ENCODE data around the genes GPR119, ARHGAP36 and MBNL3.

DNA sequence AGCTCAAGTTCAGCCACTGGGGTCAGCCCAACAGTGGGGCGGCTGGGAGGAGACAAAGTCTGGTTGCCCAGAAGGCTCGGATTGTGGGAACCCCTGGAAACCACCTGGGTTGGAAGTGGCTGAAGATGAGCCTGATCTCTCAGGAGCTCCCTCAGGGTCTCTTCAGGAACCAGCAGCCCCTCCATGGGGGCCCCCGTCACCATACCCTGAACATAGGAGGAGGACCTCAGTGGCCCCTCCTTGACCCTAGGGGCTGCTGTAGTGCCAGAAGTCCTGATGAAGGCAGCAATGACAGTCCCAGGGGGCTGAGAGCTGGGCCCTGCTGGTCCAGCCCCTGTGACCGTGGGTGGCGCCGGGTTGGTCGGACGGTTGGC is 43.4 kb downstream of the ELF4 start:
- RRBS = no CpG with 5 or more reads among the region's 8 CpGs

GRCh38 chrX:130095324-130096116 is 14.8 kb downstream of the ELF4 start:
- RRBS = no CpG with 5 or more reads among the region's 6 CpGs

DNA sequence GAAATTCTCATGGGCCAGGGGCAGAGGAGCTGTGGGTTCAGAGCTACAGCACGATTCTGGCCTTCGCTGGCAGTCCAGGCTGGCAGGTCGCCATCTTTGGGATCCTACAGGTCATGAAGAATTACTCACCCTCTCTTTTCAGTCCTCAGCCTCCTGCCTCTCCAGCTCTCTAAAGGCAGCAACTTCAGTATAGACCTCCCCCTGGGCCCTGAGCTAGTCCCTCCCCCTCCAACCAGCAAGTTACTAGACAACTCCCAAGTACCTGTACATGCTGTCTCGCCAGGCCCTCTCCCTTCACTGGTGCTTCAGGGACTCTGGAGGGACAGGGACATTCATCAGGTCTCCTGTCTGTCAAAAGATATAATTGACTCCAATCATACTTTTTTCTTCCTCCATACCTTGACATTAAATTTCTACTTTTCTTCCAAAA is at the start of gene GPR119:
Gene GPR119, minus strand, starts transcription at position 177 of the 430 bp plus-strand sequence.
- RRBS = no CpG with 5 or more reads among the region's 4 CpGs

DNA sequence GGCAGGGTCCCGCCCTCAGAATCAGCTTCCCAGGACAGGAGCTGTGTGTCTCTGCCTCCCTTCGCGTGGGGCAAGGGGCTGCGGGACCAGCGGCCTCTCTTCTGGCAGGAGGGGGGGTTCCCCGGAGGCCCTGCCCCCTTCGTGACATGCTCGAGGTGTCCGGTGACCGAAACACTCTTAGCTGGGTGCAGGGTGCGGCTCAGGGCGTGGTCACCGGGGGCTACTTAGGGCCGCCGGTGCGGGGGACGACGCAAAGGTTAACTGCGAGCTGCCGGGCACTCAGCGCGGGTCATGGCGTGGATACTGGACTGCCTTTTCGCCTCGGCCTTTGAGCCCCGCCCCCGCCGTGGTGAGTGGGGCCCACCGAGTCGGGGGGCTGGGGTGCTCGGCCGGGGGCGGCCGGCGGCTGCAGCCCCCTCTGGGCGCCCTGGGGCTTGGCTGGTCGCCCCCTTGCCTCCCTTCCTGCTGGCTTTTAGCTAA is at the start of gene ARHGAP36:
Gene ARHGAP36, plus strand, starts transcription at position 251 of the 480 bp plus-strand sequence.
- RRBS = 13% methylated on average over 17 of the region's 37 CpGs

GRCh38 chrX:132023424-132024614 is 717 bp downstream of the STK26 start:
- RRBS = 2% methylated on average over 23 of the region's 55 CpGs

DNA sequence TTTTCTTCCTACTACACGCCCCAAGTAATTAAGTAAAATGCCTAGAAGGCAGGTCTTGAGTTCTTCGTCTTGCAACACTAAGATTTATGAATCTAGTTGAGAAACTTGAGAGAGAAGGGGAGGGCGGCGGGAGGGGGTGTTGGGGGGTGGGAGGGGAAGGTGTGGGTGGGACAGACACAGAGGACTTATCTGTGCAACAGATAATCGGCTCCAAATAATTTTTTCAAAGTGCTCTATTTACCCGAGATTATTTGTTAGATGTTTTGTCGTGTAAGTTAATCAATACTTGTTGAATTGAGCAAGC is 2.9 kb downstream of the RAP2C start:
- RRBS = no CpG with 5 or more reads among the region's 7 CpGs

DNA sequence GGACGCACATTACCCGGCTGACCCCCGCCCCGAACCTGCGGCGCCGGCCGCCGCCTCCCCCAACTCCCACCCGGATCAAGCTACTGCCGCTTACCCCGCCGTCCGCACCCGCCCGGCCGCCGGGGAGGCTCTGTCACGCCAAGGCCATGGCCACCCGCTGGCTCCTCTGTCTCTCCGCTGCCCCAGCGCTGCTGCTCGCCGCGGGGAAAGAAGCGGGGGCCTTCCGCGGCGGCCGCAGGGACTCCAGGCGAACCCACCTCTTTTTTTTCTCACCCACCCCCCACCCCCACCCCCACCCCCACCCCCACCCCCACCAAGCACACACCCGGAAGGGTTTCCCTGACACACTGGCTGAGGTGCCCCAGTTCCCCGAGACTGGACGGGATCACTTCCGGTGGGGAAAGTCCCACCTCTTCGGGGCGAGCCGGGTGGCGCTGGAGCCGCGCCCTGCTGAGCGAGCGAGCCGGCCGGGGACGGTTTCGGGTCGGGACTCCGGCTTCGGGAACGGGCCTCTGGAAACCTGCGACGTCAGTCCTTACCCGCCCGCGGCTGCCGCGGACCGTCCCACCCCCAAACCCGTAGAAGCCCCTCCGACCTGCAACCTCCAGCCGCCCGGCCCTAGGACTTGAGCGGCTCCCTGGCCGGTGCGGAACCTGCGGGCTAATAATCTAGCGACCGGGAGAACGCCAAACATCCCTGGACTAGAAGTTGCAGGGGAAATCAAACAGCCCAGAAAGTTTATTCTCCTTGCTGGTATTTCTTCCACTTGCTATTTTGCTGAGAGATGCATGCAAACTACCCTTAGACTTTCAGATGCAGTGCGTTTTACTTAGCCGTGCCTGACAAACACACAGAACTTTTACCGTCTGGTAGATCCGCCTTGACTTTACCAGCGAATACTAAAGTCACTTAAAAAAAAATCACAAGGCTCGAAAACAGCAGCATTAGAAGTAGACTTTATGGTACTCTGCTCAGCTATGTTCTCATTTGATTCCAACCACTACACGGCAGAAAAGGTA is 1.1 kb downstream of the RAP2C start:
- RRBS = 3% methylated on average over 23 of the region's 77 CpGs

GRCh38 chrX:132480214-132481375 is 8.2 kb downstream of the MBNL3 start:
- RRBS = no CpG with 5 or more reads among the region's 10 CpGs

DNA sequence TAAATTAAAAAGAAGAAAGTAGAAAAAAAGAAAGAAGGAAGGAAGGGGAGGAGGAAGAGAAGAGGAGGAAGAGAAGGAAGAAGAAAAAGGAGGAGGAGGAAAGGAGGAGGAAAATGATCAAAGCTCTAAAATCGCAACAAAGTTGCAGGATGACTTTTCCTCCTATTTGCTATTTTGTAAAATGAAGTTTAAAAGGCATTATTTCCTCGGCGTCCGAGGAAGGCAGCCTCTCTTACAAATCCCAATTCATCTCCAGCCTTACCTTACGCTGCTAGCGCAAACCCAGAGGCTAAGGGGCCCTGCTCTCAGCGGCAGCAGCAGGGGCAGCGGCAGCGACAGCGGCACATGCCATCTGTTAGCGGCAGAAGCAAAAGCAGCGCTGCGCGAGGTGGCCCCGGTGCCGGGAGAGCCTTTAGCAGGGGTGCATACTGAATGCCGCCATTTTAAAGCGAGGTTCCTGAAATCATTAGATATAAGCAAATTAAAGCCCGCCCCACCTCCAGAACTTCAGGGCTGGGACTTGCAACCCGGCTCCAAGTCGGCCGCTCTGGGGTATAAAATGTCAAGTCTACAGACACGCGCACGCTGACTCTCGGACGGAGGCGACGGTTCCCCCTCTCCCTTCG is at the start of gene MBNL3:
Gene MBNL3, minus strand, starts transcription at position 450 of the 626 bp plus-strand sequence.
- RRBS = 0% methylated on average over 1 of the region's 30 CpGs

GRCh38 chrX:134173072-134173490 is 63.9 kb upstream of the CCDC160 start:
- RRBS = no CpG with 5 or more reads among the region's 25 CpGs

DNA sequence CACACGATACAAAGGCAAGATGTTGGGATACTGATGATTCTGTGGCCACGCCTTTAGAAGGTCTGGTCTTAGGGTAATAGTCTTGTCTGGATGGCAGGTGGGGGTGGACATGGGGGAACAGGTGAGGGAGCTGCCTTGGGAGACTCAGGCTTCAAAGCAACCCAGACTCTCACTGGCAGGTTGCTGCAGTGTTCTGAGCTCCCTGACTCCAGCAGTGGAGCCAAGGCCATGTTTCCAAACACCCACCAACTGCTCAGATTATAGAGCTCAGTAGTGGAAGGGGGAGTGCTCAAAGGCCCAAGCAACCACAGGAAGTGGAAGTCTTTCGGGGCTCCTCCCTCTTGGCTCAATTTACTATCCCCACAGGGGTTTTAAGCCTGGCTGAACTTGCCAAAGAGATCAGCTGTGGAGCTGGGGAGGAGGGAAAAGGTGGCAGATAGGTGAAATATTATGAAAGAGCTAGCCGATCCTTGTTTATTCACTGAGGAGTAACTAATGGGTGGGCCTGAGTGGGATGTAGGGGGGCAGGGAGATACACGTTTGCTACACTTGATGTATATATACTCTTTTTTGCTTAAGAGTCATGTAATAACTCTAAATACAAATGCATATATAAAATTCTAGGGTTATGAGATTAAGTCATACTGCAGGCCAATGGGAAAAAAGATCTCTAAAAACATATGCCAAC is 82.5 kb downstream of the HPRT1 start:
- RRBS = no CpG with 5 or more reads among the region's 5 CpGs

- RRBS = no CpG with 5 or more reads among the region's 1 CpG
Observed at GRCh38 chrX:134936487-134936931, 21.5 kb upstream of the MOSPD1 start.

- RRBS = no CpG with 5 or more reads among the region's 1 CpG
Observed at GRCh38 chrX:135033374-135033616, 1.1 kb downstream of the RTL8C start.

DNA sequence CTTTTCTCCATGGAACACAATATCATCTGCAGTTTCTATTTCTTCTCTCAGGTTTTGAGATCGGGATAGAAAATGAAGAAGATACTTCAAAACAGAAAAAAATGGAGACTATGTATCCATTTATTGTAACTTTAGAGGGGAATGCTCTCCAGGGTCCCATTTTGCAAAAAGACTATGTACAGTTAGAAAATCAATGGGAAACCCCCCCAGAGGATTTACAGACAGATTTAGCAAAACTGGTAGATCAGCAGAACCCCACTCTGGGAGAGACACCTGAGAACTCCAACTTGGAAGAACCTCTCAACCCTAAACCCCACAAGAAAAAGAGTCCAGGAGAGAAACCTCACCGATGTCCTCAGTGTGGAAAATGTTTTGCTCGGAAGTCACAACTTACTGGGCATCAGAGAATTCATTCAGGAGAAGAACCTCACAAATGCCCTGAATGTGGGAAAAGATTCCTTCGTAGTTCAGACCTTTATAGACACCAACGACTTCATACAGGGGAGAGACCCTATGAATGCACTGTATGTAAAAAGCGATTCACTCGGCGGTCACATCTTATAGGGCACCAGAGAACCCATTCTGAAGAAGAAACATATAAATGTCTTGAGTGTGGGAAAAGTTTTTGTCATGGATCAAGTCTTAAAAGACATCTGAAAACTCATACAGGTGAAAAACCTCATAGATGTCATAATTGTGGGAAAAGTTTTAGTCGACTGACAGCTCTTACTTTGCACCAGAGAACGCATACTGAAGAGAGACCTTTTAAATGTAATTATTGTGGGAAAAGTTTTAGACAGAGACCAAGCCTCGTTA is 15.8 kb downstream of the ZNF449 start:
- RRBS = no CpG with 5 or more reads among the region's 11 CpGs

DNA sequence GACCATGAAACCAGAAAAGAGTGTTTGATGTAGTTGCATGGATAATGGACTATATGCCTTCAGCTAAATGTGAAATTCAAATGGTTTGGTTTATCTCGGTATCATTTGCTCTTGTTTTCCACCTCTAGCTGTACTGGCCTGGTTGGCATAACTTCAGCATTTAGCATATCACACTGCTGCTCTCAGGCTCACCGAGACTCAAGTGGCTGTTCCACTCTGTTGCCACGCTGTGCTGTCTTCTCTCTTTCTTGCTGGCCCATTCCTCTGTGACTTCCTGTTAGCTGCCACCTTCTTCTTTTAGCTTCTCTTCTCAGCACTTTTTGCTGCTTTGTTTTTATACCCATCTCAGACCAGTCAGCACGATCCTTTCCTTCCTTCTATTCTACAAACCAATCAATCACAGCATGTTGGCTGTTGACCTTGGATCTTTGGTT is 23.9 kb downstream of the INTS6L start:
- RRBS = no CpG with 5 or more reads among the region's 4 CpGs

GRCh38 chrX:135986076-135986669 is 938 bp downstream of the SLC9A6 start:
- RRBS = no CpG with 5 or more reads among the region's 17 CpGs

DNA sequence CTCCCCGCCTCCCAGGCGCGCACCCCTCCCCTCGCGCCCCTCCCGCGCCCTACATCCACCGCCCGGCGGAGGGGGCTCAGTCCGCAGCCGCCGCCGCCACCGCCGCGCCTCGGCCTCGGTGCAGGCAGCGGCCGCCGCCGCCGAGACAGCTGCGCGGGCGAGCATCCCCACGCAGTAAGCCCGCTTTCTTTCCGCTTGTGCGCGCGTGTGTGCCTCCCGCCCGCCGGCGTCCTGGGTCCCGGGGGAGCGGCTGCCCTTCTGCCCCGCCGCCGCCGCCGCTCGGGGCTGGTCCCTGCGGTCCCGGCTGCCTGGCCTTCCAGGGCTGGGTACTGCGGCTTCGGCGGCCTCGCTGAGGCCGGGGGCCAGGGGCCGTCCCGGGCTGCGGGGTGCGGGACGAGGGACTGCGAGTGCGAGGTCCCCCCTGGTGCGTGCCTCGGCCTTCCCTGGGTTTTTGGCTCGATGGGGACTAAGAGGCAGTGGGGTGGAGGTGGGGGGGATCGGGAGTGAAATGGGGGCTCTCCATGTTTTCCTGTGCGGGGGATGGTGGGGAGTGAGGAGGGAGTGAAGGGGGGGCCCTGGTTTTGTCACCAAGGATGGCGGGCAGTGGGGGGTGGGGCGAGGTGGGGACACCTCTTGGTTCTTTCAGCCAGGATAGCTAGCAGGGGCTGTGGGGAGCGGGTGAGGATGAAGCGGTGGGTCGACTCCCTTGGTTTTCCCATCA is 49.2 kb upstream of the FHL1 start:
- RRBS = under 1% methylated on average over 21 of the region's 69 CpGs

- RRBS = no CpG with 5 or more reads among the region's 8 CpGs
Observed at GRCh38 chrX:136151157-136151453, 45.7 kb upstream of the FHL1 start.

All from mononuclear cell (primary cell).